M059J (cell line): Measurements from ENCODE around the genes ANKRD33, KRT84 and KRT71.

DNA sequence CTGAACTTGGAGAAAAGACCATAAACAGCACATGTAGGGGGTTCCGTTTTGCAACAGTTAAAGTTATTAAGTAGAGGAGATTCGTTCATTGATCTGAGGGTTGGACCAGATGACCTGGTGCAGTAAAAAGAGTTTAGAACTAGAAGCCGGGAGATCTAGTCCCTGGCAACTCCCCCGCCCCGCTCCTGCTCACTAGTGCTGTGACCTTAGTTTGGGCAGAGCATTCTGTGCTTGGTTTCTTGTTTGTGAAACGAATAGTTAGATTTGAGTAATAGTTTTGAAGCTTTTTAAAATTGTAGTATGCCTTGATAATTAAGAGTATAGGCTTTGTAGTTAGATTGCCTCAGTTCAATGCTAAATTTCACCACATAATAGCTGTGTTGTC is 84.4 kb downstream of the SCN8A start:
- RAMPAGE, long total RNA: no peak

- RAMPAGE, long total RNA: no peak
Measured at GRCh38 chr12:51687097-51687812, 96.2 kb downstream of the SCN8A start.

DNA sequence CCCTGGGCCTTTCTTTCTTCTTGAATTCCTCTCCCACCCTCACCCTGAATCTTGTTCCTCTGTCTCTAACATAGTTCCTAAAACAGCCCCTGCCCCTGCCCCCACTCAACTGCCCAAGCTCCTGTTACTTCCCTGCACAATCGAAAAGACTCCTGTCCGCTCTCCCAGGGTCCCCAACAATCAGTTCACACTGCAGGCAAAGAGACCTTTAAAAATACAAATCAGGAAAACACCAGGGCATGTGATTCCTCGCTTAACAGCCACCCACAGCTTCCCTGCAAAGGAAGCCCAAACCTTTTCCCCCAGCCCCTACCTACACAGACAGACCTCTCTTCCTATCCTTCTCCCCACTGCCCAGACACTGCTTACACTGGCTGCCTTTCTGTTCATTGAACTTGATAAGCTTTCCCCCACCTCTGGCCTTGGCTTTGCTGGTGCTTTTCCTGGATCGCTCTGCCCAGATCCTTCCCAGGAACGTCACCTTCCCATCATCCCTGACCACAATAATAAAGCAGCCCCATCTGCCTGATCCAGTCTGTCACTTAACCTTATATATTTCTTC is 17.8 kb upstream of the ANKRD33 start:
- RAMPAGE, long total RNA: no peak

DNA sequence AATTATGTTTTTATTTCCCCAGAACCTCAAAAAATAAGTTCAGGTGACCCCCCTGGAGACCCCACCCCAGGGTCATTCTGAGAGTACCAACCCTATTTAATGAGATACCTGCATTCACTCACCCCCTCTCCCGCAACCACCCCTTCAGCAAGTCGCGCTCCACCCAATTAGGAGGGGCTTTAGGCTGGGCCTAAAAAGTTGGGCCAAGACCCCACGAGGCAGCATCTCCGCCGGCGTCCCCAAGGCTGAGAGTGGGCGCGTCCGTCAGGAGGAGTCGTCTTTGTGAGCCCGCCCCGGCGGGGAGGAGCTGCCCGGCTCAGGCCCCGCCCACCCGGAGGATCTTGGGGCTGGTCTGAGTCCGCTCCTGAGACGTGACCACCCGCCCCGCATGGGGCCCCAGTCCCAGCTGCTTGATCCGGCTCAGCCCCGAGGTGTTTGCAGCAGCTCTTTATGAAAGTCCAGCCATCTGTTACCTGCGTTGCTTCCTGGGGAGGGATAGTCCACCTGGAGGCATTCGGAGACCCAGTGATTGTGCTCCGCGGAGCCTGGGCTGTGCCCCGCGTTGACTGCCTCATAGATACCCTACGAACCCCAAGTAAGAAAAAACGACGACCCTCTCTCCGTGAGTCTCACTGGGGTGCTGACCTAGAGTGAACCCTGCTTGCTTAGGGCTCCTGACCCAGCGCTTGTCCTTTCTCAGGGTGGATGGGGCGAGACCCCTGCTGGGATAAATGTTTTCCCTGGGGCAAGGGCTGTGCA is at the start of gene ANKRD33:
Gene ANKRD33, plus strand, starts transcription at position 367 of the 759 bp plus-strand sequence.
- RAMPAGE, long total RNA: no peak

DNA sequence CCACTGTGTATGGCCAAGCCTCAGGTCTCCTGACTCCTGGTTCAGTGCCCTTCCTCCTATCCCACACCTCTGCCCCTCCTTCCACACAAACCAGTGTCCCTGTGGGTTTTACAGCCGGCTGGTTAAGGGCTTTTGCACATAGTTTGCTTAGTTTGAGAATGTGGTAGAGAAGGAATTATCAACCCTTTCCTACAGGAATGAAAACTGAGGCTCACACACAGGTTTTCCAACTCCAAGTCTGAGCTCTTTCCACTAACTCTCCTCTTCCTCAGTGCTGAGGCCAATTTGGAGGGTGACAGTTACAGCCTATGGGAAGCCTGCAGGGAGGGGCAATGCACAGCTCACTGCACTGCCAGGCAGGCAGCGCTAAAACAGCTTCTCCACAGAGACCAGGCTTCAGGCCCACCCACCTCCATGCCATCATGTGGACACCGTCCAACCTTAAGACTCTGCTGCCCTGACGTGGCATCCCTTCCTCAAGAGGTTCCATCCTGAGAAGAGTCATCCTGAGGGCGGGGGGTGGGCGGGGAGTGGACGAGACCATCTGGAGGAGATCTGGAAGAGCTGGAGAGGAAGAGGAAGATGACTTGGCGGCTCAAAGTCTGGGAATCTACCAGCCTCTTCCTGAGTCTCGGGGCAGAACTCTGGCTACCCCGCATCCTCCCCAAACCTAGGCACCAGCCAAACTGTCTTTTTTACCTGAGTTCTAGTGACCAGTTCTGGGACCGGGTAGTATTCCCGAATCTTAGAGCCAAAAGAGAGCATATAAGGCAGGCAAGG is 8.4 kb upstream of the ACVRL1 start:
- RAMPAGE, long total RNA: no peak

DNA sequence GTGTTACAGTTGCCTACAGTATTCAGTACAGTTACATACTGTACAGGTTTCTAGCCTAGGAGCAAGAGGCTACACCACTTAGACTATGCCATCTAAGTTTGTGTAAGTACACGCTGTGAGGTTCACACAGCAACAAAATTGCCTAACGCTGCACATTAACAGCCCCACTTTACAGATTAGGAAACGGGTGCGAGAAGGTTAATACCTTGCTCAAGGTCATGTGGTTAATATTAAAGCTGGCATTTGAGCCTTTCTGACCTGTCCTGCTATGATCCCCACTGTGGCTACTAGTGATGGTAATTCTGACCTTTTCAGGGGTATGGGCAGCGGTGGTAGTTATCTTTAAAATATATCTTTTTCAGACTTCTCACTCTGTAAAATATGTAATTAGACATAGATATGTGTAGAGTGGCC is 20.9 kb downstream of the ACVR1B start:
- RAMPAGE, long total RNA: no peak

- RAMPAGE, long total RNA: no peak
Measured at GRCh38 chr12:51996463-51997270, 10.1 kb upstream of the TAMALIN start.

GRCh38 chr12:52014948-52015971 is 8.5 kb downstream of the TAMALIN start:
- RAMPAGE, long total RNA: no peak

- RAMPAGE, long total RNA: no peak
Measured at GRCh38 chr12:52022998-52023268, 16.2 kb downstream of the TAMALIN start.

DNA sequence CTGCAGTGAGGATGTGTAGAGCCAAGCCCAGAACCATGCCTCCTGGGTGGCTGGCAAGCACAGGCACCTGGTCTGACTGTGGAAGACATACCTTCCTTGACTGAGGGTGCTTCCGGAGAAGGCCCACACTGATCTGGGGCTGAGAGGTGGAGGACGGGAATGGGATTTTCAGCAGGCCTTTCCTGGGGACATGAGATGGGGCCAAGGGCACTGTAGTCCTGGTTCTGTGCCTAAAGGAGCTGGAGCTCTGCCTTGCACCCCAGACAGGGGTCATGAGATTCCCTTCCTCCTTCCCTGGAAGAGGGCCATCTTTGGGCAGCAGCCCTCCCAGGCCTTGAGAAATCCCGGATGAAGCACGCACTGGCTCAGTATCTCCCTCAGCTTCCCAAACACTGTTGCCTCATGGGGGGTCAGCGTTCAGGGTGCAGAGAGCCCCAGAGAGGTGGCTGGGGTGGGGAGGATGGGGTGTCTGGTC is 8.6 kb upstream of the NR4A1 start:
- RAMPAGE, long total RNA: no peak

- RAMPAGE, long total RNA: no peak
Measured at GRCh38 chr12:52043848-52044882, 7.1 kb upstream of the NR4A1 start.

DNA sequence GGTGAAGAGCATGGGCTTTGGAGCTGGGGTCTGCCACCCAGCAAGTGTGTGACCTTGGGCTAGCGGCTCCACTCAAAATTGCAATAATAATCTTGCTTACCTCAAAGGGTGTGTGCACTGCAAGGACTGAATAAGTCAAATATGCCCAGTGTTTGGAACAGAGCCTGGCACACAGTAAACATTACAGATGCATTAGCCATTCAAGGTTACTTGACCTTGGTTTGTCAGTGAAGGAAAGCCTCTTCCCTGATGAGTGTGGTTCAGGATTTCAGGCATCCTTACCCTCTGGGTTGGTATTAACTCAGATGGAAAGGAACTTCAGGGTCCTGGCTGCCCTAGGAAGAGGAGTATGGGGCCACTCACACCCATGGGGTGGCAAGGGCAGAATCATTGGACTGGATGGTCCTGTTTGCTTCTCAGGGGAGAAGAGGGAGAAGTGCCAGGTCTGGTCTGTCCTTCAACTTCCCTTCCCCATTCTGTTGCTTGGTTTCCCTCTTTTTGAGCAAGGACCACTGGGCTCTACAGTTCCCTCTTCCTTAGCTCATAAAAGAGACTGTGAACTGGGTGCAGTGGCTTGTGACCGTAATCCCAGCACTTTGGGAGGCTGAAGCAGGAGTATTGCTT is 4.1 kb upstream of the SMIM41 start:
- RAMPAGE, long total RNA: no peak

DNA sequence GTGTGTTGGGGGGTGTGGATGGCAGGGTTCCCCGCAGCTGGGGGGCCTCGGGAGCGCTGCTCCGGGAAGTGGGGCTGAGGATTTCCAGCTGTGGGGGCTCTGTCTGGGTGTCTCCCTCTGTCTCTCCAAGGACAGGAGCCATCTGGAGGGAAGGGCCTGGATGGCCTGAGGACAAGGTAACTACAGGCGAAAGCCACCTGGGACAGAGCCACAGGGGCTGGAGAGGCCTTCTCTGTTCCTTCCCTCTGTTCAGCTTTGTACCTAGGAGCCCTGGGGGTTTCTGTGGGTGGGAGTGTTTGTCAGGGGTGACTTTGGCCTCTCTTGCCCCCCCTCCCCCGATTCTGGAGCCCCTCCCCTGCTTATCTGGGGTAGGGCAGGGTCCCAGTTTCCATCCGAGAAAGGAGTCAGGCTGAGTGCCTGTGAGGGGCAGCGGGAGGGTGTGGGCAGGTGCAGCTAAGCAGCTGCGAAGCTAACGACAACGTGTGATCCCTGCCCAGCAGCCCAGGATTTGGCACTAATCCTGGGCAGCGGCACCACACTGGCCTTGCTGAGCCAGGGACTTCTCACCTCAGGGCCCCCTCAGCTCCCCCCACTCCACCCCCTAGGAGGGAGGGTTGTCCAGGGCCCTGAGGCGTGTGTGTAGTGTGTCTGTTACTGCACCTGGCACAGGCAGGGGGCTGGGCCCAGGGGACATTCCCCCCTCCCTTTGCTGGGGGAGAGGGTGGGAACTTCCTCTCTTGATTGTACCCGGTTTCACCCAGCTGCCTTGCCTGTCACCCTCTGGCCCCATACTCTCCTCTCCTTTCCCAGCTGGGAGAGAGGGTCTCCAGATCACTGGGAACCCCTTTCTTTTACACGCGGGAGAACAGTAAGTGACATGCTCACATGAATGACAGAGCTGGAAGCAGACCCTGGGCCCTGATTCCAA is 1.7 kb downstream of the SMIM41 start:
- RAMPAGE, long total RNA: no peak

DNA sequence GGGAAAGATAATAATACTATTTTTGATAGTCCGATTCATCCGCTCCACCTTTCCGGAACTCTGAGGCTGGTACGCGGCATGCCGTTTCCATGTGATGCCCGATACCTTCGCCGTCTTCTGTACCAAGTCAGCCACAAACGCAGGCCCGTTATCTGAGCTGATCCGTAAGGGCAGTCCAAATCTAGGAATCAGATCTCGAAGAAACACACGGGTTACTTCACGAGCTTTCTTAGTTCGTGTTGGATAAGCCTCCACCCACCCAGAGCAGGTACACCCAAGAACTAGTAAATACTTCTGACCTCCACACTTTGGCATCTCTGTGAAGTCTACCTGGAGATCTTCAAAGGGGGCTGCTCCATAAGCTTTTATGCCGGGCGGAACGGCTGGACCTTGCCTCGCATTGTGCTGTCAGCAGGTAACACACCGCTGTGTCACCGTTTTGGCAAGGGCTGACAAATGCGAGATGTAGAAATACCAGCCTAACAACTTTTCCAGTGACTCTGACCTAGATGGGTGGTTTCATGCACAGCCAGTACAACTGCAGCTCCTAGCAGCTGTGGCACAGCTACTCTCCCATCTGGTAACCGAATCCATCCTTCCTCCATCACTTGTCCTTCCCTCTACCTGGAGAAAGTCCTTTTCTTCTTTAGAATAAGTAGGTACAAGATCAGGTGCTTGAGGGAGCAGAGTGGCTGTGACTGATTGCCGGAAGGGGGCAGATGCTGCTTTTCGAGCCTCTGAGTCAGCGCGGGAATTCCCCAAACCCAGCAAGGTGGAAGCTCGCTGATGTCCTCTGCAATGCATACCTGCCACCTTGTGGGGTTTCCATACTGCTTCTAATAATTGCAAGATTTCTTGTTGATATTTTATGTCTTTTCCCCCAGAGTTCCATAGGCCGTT is 36.7 kb downstream of the SMIM41 start:
- RAMPAGE, long total RNA: no peak

DNA sequence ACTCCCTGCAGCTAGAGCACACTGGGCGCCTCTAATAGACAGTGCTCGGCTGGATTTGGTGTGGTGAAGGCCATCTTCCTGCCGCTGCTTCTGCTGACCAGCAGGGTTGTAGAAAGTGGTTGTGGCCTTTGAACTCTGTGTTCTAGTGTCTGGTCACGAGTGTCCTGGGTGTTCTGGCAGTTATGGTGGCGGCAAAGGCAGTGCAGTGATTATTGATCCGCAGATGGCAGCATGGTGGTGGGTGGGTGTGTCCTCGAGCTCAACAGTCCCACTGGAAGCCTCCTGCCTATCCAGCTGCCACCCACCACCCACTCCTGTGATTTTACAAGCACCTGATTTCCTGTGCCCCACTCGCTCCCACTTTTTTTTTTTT is 43.4 kb downstream of the SMIM41 start:
- RAMPAGE, long total RNA: no peak

- RAMPAGE, long total RNA: no peak
Measured at GRCh38 chr12:52170899-52171371, 20.9 kb downstream of the KRT80 start.

- RAMPAGE, long total RNA: no peak
Measured at GRCh38 chr12:52242900-52243797, 10.1 kb downstream of the KRT7 start.

- RAMPAGE, long total RNA: no peak
Measured at GRCh38 chr12:52247345-52248377, 14.6 kb downstream of the KRT7 start.

DNA sequence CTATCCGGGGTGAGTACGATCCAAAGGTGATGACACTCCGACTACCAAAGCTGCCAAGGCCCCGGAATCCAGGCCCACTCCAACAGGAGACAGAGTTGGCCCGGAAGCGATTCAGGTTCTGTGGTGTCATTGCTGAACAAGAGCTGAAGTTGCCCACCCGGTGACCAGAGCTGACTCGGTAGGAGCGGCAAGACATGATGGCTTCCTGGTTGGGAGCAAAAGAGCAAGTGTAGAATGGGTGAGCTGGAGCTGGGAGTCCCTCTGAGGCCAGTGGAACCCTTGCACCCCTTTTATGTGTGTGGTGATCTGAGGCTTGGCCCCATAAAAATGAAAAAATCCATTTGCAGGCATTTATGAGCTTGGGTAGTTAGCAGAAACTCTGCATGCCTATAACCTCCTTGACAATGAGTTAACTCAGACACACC is at the start of gene KRT84:
Gene KRT84, minus strand, starts transcription at position 263 of the 425 bp plus-strand sequence.
- RAMPAGE, long total RNA: no peak

GRCh38 chr12:52552910-52553384 is at the start of gene KRT71:
TSS of gene KRT71 (minus strand) at chr12:52553145.
- RAMPAGE, long total RNA: no peak